Osteoblast (primary cell): ENCODE measurements around a stretch of chr6.

- CAGE, long polyA plus RNA = no peak
- RRBS = no CpG with 5 or more reads among the region's 1 CpG
Measured at GRCh38 chr6:15615686-15616088, 47.1 kb downstream of the DTNBP1 start.

- CAGE, long polyA plus RNA = no peak
- RRBS = no CpG with 5 or more reads among the region's 3 CpGs
Measured at GRCh38 chr6:15895195-15895730, 232.4 kb upstream of the DTNBP1 start.

GRCh38 chr6:16130154-16130767, 1.4 kb downstream of the MYLIP start:
- CAGE, long polyA plus RNA = no peak
- RRBS = no CpG with 5 or more reads among the region's 12 CpGs

GRCh38 chr6:16134756-16135818, 6.2 kb downstream of the MYLIP start:
- CAGE, long polyA plus RNA = no peak
- RRBS = no CpG with 5 or more reads among the region's 3 CpGs

DNA sequence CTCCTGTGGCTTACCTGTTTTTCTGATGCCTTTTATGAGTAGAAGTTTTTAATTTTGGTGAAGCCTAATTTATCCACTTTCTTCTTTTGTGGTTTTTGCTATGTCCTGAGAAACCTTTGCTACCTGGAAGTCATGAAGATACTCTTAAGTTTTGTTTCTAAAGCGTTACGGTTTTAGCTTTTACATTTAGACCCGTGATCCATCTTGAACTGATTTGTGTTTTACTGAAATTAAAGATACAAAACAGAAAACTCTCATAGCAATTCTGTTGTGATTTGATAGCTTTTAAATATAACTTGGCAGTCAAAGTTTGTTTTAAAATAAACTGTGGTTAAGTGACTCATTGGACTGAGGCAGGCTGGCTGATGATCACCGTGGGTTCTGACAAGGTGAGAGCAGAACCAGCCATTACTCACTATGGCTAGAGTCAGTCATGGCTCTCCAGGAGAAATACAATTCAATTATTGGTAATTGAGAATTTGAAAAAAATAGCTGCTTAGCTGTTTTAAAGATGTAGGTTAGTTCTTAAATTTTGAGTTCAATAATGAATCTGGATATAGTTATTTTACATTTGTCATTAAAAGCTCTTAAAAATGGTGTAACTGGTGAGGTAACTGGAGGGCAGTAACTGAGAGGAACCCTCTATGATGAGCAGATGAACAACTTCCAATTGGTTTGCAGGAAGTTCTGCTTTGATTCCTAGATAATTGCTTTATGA, 8.2 kb downstream of the MYLIP start:
- CAGE, long polyA plus RNA = no peak
- RRBS = no CpG with 5 or more reads among the region's 4 CpGs

- CAGE, long polyA plus RNA = no peak
- RRBS = no CpG with 5 or more reads among the region's 3 CpGs
Measured at GRCh38 chr6:16141206-16142214, 12.6 kb downstream of the MYLIP start.

DNA sequence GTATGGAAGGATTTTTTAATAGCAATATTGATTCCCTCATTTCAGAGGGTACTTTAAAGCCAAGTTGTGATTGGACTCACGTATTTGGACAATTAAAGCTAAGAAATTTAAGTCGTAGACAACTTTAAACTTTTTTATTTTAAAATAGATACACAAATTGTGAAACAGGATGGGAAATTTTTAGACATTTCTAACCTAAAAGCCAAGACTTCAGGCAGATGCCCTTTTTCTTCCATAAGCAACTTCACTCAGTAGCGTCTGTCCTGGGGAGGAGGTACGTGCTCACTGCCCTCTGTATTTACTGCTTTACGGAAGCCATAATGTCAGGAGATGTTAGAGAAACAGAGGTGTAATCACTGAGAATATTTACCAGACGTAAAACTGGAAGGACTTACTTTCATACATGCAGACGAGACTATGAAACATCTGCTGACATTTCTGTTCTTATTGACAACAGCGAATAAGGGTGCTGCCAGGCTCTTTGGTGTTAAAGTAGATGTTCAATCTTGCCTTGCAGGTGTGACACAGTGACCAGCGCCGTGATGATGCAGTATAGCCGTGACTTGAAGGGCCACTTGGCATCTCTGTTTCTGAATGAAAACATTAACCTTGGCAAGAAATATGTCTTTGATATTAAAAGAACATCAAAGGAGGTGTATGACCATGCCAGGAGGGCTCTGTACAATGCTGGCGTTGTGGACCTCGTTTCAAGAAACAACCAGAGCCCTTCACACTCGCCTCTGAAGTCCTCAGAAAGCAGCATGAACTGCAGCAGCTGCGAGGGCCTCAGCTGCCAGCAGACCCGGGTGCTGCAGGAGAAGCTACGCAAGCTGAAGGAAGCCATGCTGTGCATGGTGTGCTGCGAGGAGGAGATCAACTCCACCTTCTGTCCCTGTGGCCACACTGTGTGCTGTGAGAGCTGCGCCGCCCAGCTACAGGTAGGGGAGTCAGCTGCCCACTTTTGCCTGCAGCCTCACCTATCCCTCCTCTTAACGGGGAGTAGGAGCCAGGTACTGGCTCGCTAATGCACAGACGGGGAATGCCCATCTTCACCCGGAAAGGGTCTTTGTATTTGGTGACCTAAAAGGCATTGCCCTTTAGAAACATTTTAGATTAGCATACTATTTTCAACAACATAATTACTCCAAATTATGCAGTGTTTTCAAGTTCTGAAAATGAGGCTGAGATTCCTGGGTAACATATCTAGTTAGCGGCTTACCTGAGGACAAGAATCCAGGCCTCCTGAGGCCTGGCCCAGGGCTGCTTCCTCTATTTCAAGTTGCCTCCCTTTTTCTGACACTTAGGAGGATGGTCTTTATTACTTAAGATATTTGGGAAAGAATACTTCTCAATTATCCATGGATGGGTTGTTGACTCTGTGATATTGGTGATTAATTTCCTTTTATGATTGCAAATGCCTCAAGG, 16.0 kb downstream of the MYLIP start:
- CAGE, long polyA plus RNA = no peak
- RRBS = no CpG with 5 or more reads among the region's 25 CpGs

GRCh38 chr6:16226331-16227071, 11.9 kb upstream of the GMPR start:
- CAGE, long polyA plus RNA = no peak
- RRBS = no CpG with 5 or more reads among the region's 20 CpGs

DNA sequence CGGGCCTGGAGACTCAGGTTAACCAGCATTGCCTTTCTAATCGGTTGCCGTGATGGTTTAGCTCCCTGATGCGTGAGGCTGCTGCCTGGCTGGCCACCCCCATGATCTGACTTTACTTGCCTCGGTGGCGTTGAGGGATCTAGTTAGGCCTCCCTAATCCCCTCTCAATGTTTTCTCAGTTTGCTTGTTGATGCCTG, 2.4 kb downstream of the GMPR start:
- CAGE, long polyA plus RNA = no peak
- RRBS = no CpG with 5 or more reads among the region's 6 CpGs

GRCh38 chr6:16305795-16306225, 67.4 kb downstream of the GMPR start:
- CAGE, long polyA plus RNA = no peak
- RRBS = 81% methylated on average over 5 of the region's 19 CpGs

DNA sequence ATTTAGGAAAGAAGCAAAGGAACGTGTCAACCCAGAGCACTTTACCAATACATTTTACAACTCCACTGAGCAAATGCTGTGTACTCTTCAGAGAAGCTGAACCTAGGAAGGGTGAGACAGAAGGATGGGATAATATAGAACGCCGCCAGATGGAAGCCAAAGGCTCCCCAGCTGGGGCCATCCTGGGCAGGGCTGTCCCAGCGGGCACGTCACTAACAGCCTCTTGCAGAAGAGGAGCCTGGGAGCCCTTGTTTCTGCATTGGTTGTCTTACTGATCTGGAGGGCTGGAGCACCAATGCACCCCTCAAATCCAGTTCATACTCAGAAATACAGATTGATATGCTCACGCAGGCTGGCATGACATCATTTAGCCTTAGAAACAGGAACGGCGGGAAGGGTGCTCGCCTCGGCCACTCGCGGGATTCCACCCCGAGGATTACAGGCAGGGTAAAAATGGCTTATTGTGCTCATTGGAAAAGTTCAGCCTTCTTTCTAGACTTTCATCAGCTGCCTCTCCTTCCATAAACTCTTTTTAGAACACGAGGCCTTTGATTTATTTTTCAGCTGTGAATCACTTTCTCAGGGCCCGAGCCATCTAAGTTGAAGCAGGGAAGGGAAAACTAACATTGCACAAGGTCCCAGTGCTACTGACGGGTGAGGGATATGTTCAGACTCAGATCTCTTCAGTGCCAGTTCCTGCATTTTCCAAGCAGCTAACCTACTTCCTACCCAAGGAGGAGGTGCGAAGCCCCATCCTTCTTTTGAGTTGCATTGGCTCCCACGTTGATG, 82.3 kb downstream of the GMPR start:
- CAGE, long polyA plus RNA = no peak
- RRBS = no CpG with 5 or more reads among the region's 18 CpGs

GRCh38 chr6:16361839-16362612, 123.6 kb downstream of the GMPR start:
- CAGE, long polyA plus RNA = no peak
- RRBS = no CpG with 5 or more reads among the region's 18 CpGs

DNA sequence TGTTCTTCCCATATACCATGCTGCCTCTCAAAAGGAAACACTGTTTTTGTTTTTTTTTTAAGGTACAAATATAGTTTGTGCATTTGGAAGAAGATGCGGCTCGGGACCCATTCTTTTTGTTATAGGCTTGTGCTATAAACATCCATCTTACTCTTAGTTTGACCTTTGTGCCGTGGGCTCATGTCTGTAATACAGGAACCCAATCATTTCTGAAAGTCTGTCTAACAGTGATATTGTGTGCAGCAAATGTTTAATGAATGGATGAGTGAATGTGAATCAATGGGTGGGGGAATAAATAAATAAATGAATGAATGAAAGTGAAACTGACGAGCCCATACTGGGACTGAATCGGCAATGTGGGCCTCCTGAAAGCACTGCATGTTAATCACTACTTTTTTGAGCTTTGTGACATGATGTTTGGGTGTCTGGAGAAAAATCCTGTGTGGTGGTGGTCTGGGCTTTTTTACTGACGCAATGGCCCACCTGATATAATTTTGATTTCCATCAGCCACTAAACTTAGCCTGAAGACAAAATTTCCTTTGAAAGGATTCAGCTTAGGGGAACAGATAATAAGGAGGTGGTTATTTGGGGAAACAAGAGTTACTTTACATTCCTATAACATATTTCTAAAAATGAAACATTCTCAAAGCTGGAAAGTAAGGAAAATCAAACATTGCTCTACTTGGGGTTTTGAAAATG, 175.1 kb downstream of the GMPR start:
- CAGE, long polyA plus RNA = no peak
- RRBS = no CpG with 5 or more reads among the region's 6 CpGs

DNA sequence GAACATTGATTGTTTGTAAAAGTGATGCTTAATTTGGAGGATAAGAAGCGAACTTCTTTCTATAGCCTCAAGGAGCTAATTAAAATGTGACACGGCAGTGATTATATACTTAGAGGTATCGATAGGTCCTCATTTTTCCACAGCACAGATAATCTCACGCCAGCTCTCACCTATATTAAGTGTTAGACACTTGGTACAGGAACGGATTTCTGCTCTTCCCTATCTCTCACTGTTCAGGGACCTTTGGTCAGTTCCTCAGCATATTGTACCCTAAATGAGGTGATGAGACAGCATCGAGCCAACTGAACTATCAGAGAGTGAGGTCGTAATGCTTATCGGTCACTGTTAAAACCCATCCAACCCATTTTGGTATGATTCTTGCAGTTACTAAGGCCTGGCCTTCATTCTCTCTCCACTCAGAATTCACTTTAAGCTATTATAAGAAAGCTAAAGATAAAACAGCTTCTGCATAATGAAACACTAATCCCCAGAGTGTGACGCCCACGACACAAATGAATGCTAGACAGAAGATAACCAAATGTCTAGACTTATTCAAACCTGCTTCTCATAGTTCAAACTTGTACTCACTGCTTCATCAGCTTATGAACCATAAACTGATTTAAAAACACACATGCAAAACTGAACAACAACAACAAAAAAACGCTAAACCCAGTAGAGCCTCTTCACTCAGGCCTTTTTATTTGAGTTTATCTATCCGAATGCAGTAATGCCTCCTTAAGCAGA, 175.8 kb downstream of the GMPR start:
- CAGE, long polyA plus RNA = no peak
- RRBS = no CpG with 5 or more reads among the region's 12 CpGs

- CAGE, long polyA plus RNA = no peak
- RRBS = no CpG with 5 or more reads among the region's 9 CpGs
Measured at GRCh38 chr6:16439185-16439649, 200.8 kb downstream of the GMPR start.

- CAGE, long polyA plus RNA = no peak
- RRBS = no CpG with 5 or more reads among the region's 10 CpGs
Measured at GRCh38 chr6:16462616-16463658, 224.6 kb downstream of the GMPR start.

DNA sequence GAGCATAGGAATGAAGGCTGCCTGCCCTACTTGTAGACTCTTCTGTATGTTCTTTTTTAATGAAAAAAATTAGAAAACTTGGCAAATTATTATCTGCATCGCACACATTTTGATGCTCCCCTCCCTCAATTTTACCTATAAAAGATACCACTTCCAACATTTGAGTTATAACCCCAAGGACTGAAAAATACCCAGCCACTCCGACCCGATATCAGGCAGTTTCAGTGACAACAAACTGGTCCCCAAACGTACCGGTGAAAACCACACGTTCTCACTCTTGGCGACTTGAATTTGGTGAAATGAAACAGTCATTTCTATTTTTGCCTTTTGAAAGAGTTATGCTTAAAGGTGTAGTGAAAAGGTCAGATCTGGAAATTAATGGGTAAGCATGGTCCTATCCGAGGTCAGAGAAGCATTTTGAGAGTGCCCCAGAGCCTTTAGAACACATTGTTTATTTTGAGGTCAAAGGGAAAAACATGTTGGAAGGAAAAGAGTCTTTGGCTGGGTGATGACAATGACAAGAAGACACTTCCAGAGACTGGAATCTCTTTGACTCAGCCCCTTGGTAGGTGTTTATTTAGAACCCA, 234.8 kb downstream of the GMPR start:
- CAGE, long polyA plus RNA = no peak
- RRBS = no CpG with 5 or more reads among the region's 8 CpGs

DNA sequence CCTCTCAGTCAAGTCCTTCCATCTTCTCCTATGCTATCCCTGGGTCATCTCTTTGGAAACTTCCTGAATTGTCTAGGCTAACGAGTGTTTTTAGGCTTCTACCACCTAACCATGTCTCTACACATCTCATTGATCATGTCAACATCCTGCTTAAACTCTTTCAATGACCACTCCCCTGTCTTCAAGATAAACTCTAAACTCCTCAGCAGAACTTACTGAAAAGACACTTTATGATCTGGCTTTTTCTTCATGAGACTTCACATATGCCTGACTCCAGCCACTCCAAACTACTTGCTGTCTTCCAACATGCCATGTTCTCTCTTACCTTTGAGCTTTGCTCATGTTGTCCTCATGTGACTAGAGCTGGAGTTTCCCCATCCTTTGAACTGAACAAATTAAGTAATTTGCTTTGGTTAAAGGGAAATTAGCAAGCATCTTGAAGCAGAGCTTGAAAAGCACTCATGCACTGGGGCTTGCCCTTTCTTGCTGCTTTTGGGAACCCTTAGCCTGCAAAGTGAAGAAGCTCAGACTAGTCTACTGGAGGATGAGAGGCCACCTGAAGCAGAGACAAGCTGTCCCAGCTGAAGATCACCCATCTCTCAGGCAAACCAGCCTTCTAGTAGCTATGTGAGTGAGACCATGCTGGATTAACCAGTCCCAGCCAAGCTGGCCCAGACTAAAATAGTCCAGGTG, 235.6 kb downstream of the GMPR start:
- CAGE, long polyA plus RNA = no peak
- RRBS = no CpG with 5 or more reads among the region's 1 CpG

DNA sequence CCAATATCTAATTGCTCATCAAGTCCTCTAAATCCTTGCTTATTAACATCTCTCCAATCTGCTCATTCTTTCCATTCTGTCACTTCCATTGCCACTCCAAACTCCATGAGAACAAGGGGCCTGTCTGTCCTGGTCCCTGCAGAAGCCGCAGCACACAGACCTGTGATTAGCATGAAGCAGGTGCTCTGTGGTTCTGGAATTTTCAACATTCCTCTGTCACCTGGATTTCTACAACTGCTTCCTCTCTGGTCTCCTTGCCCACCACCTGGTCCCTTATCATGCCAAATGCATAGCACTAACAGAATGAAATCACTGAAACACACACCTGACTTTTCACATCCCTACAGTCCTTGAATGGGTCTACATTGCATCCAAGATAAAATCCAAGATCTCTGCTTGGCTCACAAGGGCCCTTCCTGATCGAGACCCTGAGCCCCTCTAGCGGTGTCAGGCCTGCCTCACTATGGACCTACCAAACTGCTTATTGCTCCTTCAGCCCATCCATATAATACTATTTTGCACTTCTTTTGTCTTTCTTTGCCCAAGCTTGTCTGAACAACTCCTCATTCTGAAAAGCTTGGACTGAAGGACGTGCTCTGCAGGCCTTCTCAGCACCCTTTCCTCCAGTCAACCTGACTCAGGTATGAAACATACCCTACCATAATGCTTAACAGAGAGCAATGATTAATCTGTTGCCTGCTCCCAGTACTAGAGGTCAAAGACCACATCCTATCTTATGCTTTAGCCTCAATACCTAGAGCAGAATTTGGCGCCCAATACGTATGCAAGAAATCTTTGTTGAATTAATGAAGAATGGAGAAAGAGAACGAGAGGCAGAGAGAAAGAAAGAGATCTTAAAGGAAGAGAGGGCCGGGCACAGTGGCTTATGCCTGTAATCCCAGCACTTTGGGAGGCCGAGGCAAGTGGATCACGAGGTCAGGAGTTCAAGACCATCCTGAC, 55.4 kb downstream of the ATXN1 start:
- CAGE, long polyA plus RNA = no peak
- RRBS = no CpG with 5 or more reads among the region's 10 CpGs

DNA sequence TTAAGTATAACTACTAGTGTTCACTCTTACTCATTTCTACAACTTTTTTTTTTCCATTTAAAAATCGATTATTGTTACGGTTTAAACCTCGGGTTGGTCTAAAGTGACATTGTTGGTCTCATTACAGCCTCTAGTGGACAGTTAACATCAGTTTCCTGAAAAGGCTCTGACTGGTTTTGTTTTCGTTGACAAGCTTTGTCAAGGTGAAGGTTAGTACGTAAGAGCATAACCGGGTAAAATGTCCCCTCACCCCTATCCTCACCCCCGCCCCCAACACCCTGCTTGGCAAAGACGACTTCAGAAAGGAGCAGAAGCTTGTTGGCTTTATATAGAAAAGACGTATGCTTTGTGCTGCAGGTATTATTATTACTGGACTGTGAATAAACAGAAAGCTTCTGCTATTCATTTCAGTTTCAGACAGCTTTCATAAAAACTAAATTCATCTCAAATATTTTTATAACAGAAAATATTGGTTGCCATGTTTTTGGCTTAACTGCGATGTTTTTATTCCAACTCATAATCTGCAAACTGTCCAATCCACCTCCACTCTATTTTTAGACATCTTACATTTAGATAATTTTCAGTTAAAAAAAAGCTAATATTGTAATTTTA, 1.9 kb upstream of the ATXN1 start:
- CAGE, long polyA plus RNA = no peak
- RRBS = no CpG with 5 or more reads among the region's 10 CpGs